Vagina (tissue), 1 donor: ENCODE data around the gene YWHAB.

DNA sequence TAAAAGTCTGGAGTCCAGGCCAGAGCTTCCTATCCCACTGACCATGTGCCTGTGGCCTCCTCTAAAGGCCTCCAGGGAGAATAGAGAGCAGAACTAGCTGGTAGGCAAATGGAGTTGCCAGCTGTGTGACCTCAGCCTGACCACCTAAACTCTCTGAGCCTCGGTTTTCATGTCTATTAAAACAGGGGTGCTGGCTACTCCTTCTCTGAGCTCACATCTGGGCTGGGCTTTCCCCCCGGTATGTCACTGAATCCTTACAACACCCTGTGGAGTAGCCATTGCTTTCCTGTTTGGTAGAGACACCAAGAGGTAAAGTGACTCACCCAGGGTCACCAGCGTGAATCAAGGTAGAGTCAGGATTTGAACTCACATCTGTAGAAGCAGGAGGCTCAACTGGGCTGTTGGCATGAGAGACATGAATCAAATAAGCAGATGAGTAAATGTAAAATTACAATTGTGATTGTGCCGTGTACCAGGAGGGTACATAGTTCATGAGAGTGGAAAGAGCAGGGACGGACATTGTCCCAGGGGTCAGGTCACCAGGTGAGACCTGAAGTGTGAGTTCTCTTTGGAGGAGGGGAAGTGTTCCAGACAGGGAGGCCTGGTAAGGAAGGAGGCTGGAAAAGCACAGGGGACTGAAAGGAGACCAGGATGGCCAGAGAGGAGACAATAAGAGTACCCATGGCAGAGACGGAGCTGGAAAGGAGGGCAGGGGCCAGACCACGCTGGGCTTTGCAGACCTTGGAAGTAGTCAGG is 132.0 kb downstream of the JPH2 start:
- PRO-cap: no peak
- RAMPAGE, long total RNA: no peak

DNA sequence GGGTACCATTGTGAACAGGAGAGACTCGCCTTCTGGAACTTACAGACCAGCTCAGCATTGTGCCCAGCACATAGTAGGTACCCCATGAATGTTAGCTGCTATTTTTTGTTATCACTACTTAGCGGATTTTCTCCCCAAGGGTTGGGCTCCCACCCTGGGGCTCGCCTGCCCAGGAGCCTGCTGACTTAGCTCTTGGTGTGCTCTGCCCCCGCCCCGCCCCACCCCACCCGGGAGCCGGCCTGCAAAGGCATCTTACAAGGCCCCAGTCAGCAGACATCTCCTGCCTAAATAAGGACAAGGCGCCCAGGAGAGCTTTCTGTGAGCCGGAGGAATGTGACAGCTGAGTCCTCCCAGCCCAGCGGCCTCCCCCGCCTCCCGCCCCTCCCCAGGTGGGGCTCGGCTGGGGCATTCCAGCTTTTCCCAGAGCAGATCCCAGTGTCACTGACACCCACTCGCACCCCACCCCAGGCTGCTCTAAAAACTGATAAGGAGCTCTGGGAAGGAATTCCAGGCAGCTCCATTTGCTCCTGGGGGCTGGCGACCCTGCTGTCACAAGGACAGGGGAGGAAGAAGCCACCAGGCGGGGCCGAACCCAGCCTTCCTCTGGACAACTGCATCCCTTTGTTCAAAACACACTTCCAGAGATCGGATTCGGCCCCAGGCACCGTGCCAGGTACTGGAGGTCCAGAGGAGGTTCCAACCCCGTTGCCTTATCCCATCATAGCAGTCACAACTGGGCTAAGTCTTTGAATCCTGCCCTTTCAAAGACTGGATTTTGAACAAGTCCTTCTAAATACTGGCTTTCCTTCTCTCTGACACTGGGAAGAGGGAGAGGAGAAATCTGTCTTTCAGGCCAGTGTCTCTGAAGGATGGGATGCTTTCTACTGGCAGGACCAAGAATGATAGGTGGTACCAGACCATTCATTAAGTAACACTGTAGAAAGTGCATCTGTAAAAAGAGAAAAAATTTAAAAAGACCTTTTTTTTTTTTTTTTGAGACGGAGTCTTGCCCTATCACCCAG is 49.6 kb downstream of the JPH2 start:
- PRO-cap: bidirectional peak, plus-strand start at position 428 of the sequence, minus-strand start at position 220 of the sequence
- RAMPAGE, long total RNA: no peak

GRCh38 chr20:44175198-44175661 is 11.8 kb downstream of the JPH2 start:
- PRO-cap: no peak
- RAMPAGE, long total RNA: start-site peak on the minus strand at chr20:44175055-44175928, 9 reads

GRCh38 chr20:44180792-44181263 is 6.2 kb downstream of the JPH2 start:
- PRO-cap: bidirectional peak, plus-strand start at chr20:44181073, minus-strand start at chr20:44180924
- RAMPAGE, long total RNA: no peak

GRCh38 chr20:44207163-44207765 is 3.3 kb downstream of the OSER1 start:
- PRO-cap: no peak
- RAMPAGE, long total RNA: no peak

DNA sequence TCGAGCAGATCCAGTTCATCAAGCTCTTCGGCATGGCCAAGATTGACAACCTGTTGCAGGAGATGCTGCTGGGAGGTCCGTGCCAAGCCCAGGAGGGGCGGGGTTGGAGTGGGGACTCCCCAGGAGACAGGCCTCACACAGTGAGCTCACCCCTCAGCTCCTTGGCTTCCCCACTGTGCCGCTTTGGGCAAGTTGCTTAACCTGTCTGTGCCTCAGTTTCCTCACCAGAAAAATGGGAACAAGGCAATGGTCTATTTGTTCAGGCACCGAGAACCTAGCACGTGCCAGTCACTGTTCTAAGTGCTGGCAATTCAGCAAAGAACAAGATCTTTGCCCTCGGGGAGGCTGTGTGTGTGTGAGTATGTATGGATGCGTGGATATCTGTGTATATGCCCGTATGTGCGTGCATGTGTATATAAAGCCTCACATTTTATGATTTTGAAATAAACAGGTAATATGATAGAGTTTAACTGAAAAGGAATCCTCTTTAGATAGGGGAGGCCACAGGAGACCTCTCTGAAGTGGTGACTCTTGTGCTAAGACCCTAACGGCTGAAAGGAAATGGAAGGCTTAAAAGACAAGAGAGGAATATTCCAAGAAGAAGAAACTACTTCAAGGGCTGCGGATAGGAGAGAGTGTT is 51.4 kb upstream of the TTPAL start:
- PRO-cap: no peak
- RAMPAGE, long total RNA: no peak

DNA sequence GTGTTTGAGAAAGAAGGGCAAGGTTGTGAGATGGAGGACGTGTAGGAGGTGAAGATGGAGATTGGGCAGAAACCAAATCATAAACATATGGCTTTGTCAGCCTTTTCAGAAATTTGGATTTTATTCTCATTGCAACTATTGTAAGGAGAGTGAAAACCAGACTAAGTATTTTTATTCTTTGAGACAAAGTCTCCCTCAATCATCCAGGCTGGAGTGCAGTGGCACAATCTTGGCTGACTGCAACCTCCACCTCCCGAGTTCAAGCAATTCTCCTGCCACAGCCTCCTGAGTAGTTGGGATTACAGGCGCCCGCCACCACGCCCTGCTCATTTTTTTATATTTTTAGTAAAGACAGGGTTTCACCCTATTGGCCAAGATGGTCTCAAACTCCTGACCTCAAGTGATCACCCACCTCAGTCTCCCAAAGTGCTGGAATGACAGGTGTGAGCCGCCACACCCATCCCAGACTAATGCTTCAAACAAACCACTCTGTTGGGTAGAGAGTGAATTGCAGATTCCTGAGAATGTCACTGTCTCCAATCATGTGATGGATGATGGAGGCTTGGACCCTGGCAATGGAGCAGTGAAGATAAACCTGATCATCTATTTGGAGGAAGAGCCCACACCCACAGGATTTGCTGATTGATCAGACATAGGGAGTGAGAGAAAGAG is 50.7 kb upstream of the TTPAL start:
- PRO-cap: no peak
- RAMPAGE, long total RNA: no peak

DNA sequence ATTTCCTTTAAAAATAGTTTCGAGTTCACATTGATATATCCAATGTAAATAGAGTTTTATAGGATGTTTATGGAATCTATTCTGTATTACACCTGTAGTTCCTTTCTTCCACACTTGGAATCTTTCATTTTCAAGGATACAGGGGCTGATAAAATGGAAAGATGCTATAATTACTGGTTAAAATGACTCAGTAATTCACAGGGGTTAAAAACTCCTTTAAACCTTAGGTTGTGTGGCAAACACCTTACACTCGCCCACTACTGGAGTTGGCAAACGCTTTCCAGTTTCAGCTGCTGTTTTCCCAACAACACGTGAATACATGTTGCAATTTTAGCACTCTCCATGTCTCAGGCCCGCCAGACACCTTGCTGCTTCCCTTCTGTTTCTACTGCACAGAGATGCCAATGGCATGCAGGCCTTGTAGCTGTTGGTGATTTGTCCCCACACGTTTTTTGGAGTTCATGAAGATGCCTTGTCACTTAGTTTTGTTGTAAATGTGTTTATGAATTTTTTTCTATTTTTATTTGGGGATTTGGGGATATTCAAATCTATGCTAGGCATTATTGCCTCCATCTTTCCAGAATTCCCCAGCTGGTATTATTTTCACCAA is 5.4 kb upstream of the TTPAL start:
- PRO-cap: no peak
- RAMPAGE, long total RNA: no peak

GRCh38 chr20:44478184-44478586 is 2.5 kb downstream of the TTPAL start:
- PRO-cap: no peak
- RAMPAGE, long total RNA: no peak

GRCh38 chr20:44509079-44509337 is 12.9 kb downstream of the SERINC3 start:
- PRO-cap: no peak
- RAMPAGE, long total RNA: no peak

- PRO-cap: no peak
- RAMPAGE, long total RNA: no peak
These were observed 3.1 kb downstream of the PKIG start for GRCh38 chr20:44585419-44585993.

DNA sequence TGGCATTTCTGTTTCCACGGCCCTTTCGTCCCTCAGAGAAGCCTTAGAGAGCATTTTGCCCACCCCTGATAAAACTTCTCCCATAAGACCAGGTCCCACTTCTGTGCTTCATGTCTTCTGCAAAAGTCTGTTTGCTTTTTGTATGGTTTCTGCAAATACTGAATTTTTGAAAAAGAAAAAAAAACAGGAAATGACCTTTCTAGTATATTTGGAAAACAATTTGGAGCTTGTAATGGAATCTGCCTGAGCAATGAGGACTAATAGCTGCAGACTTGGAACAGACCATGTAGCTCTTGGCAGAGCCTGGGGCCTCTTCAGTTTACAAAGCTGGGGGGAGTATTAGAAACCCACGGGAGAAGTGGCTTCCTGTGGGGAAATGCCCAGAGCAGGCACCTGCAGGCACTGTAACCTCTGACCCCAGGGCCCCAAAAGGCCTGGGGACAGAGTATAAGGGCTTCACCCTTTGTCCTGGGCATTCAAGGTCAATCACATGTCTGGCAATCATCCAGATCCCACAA is 19.3 kb downstream of the PKIG start:
- PRO-cap: no peak
- RAMPAGE, long total RNA: no peak

DNA sequence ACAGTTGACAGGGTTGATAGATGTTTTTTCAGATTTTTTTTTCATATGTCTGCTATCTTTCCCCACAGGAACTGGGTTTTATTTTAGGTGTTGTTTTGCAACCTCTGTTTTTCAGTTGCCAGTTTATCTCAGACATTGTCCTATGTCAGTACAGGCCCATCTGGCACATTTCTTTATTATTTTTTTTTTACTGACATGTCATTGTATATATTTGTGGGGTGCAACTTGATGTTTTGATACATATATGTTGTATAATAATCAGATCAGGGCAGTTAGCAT is 28.3 kb downstream of the PKIG start:
- PRO-cap: no peak
- RAMPAGE, long total RNA: no peak

DNA sequence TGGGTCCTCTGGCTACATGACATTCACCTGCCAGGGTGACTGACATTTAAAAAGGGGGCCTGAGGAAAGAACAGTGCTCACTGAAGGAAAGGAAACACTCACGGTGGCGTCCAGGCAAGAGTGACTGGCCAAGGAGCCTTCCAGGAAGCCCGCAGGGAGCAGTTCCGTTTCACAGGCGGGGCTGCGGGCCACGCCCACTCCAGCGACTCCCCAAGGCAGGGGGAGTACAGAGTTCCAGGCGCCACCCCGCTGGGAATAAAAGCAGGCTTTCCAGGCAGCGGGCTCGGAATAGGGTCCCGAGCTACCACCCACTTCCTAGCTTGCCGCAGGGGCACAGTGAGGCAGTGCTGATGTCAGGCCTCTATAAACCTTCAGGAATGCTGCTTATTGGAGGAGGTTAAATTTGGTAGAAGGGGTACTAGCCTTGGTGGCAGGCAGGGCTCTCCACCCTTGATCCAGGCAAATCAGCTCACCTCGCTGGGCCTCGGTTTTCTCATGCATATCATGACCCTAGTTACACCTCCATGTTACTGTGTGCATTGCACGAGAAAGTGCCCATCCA is 34.3 kb downstream of the PKIG start:
- PRO-cap: no peak
- RAMPAGE, long total RNA: no peak

- PRO-cap: no peak
- RAMPAGE, long total RNA: no peak
These were observed 6.8 kb downstream of the ADA start for GRCh38 chr20:44644689-44645193.

DNA sequence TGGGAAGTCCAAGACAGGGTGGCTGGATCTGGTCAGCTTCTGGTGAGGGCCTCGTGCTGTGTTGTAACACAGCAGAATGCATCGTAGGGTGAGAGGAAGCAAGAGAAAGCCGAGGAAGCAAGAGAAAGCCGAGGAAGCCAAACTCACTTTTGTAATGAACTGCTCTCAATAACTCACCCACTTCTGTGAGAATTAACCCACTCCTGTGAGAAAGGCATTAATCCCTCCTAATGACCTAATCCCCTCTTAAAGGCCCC is 9.3 kb upstream of the ADA start:
- PRO-cap: no peak
- RAMPAGE, long total RNA: no peak

DNA sequence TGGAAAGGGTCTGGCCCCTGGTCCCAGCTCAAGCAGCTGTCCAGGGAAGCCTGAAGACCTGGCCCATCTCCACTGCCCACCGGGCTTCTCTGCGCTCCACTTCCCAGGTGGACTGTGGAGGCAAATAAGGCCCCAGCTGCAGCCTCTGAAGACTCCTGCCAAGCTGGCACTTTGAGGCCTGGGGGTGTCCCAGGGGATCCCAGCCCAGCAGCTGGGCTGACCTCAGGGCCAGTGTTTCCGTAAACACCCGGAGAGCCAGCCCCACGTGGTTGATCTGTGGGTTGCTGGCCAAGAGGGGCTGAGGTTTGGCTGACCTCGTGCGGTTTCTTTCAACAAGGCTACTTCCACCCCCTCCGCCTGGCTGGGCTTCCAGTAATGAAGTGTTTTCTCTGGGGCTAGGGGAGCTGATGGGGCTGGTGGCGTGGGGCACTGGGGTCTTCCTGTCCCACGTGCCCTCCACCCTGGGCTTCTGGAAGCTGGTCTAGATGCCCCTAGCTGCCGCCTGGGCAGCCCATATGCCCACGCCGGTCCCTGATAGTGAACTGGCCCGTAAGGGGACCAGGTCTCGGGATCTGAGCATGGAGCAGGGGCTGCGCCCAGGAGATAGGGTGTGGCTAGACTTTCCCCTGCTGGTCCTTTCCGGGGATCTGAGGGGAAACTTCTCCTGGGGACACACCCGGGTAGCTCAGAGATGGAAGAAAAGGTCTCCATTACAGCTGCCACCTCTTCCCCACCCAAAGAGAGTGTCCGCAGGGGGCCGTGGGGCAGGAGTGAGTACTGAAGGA is 12.2 kb upstream of the CCN5 start:
- PRO-cap: no peak
- RAMPAGE, long total RNA: no peak

DNA sequence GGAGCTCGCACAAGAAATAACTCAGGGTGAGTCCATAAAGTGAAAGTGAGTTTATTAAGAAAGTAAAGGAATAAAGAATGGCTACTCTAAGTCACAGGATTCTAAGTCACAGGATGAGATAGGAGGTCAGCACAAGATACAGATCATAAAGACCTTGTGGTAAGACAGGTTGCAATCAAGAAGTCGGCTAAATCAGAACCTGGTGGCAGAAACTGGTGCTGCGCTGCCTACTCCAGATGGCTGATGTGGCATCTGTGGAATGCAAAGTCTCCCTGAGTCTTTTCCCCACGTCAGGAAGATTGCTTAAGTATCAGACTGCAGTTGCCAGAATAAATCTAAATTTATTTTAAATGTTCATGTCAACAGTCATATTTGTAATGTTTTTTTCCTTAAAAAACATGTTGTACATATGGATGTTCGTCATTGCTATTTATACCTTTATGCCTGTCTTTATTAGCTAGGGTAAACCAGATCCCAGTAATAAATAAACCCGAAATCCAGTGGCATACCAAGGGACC is 10.7 kb upstream of the KCNK15 start:
- PRO-cap: no peak
- RAMPAGE, long total RNA: no peak

GRCh38 chr20:44762331-44762987 is 16.8 kb downstream of the KCNK15 start:
- PRO-cap: no peak
- RAMPAGE, long total RNA: no peak

GRCh38 chr20:44885474-44886595 is at the start of gene YWHAB:
YWHAB (plus strand) TSS chr20:44885705.
- PRO-cap: bidirectional peak, plus-strand start at chr20:44885697, minus-strand start at chr20:44885600; bidirectional peak, plus-strand start at chr20:44886011, minus-strand start at chr20:44886050
- RAMPAGE, long total RNA: start-site peak on the plus strand at chr20:44885692-44885747, 653 reads; start-site peak on the plus strand at chr20:44885807-44885883, 87 reads